Psoas muscle (tissue), 2 donors: ENCODE results near the gene LDLRAD3.

- PRO-cap, 2 experiments = peak in 2 of 2 experiments; most common plus-strand start chr11:34311499 (in 2); most common minus-strand start chr11:34311216 (in 1)
These were observed 46.7 kb downstream of the ABTB2 start for GRCh38 chr11:34310947-34311614.

DNA sequence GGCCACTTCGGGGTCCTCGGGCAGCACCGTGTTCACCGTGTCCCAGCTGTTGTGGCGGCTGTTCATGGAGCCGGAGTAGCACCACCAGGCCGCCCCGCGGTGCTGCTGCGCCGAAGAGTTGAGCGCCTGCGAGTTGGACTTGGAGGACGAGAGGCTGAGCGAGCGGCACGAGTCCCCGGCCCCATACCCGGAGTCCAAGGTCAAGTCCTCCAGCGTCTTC lies 562 bp downstream of the ABTB2 start:
- PRO-cap, 2 experiments = no peak in any of the 2 experiments

GRCh38 chr11:34642004-34643041 lies 21.4 kb downstream of the EHF start:
- PRO-cap, 2 experiments = no peak in any of the 2 experiments

GRCh38 chr11:34653641-34654332 lies 32.9 kb downstream of the EHF start:
- PRO-cap, 2 experiments = no peak in any of the 2 experiments

GRCh38 chr11:34692077-34692940 lies 71.4 kb downstream of the EHF start:
- PRO-cap, 2 experiments = no peak in any of the 2 experiments

- PRO-cap, 2 experiments = no peak in any of the 2 experiments
These were observed 91.7 kb downstream of the APIP start for GRCh38 chr11:34824543-34824877.

GRCh38 chr11:34915588-34915996 lies 587 bp downstream of the APIP start:
- PRO-cap, 2 experiments = peak in 1 of 2 experiments; most common plus-strand start chr11:34915749 (in 1)

- PRO-cap, 2 experiments = no peak in any of the 2 experiments
These were observed 280 bp downstream of the PDHX start for GRCh38 chr11:34916824-34916972.

DNA sequence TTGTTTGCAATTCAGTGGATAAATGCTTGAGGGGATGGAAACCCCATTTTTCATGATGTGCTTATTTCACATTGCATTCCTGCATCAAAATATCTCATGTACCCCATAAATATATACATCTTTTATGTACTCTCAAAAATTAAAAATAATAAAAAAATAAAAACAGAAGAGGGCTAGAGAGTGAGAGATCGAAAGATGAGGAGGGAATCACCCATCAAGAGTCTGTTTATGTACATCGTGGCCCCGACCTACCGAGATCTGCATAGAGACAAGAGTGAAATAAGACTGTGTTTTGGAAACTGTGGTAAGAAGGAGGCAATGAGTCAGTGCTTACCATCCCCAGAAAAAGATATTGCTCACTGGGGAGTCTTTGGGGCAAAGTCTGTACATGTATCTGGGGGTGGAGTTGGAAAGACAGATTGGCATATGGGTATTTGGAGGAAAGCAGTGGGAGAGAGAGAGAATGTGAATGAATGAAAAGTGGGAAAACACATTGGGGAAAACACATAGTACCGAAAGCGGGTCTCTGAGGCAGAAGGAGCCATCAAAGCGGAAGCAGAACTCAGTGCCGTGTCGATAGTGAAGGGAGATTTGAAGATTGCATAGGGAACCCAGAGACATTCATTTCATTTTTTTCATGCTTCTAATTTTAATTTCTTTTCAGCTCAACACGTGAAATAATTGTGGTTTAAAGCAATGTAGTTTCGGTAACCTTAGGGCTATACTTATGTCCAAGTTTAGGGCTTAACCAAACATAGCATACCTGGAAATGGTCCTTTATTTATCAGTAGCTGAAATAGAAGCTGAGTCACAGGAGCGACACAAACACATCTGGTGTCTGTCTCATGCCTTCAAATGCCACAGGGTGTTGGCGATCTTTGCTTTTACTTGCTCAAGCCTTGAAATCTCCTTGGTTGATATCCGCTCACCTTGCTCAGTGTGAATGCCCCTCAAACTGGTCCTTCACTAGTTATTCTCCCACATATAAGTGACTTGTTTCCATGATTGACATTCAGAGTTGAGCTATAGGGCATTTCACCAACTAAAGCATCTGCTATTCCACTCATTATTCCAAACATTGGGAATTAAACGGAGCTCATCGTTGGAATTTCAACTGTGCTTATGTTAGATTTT lies 98.6 kb upstream of the CD44 start:
- PRO-cap, 2 experiments = no peak in any of the 2 experiments

- PRO-cap, 2 experiments = no peak in any of the 2 experiments
These were observed 26.9 kb downstream of the CD44 start for GRCh38 chr11:35165684-35166558.

DNA sequence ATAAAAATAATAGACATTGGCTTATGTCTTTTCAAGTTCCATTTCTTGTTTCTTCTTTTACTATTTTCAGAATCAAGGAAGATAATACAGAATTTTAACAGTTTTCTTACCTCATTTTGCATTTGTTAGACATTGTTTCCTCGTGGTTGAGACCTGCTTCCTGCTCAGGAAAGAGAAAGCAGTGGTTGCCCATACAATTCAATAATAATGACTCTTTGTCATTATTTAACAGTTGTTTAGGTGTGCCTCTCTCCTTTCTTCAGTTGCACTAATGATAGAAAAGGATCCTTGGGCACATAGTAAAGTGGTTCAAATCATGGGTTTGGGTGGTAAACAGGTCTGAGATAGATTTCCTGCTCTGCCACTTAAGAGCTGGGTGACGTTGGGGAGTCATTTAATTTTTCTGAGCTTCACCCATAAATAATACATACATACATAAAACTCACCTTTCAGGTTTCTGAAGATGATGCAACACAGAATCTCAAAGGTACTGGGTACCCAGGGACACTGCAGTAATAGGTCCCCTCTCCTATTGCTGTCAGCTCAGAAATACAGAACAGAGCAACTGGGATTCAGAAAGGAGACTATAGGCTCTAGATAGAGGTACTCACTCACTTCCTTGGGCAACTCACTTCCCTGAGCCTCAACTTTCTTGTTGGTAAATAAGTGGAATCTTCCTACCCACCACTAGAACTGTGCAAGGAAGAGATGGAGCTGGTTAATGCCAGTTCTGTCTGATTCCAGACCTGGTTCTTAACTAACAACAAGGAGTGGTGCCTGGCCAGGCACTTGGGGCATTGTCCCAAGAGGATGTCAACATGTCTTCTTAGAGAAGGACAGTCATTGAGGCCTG lies 34.8 kb downstream of the CD44 start:
- PRO-cap, 2 experiments = no peak in any of the 2 experiments

DNA sequence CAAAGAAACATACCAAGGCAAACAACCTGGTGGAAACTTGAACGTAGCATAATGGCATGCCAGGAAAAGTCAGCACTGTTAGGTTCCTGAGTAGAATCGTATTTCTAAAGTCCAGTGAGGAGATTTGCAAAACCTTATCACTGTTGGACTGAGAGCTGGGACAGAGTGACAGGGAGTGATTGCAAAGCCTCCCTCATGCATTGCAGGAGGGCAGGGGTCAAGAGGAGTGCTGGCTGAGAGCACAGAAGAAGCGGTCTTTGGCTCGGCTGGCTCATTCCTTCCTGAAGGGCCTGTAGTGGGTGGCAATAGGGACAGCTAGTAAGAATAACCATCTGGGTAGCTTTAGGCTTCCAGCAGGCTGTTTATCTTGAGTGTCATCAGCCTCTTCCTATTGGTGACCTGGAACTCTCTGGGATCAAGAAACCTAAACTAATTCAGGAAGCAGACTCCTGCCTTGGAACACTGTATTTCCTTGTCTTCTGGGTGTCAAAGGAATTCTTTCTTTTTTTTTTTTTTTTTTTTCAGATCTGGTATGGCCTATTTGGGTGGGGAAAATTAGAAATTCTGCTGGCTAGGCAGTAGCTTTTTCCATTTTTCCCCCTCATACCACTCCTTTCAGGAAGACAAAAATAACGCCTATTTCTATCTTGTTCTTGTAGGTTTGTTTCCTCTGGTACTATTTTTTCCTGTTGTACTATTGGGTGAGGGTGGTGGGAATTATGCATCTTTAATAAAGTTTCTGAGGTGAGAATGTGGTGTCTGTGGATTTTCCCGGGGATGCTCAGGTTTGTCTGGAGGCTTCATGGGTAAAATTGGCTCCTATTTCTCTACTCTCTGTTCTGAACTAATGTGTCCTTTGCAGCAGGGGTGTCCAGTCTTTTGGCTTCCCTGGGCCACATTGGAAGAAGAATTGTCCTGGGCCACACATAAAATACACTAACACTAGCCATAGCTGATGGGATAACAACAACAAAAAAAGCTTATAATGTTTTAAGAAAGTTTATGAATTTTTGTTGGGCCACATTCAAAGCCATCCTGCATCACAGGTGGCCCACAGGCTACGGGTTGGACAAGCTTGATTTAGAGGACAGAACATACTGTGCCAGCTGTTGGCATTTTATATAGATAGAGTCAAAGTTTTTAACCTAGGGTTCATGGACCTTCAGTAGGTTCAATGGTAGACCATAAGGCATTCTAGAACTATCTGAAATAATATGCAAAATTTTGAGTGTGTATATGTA lies 53.7 kb downstream of the CD44 start:
- PRO-cap, 2 experiments = no peak in any of the 2 experiments

DNA sequence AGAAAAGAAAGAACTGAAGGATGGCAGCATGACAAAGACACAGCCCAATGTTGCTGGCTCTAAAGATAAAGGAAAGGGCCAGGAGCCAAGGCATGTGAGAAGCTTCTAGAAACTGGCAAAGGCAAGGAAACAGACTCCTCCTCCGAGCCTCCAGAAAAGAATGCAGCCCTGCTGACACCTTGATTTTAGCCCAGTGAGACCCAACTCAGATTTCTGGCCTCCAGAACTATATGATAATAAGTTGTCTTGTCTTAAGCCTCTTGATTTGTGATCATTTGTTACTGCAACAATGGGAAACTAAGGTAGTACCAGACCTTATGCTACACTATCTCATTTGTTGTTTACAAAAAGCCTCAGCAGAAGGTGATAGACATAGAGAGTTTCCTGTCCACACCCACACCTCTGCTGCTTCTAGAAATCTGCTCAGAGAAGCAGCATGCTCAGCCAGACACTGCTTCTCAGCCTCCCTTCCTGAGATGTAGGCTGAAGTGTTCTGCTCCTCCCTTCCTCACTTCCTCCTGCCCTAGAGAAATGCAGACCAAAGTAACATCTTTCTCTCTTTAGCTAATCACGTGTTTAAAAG lies 88.6 kb downstream of the SLC1A2 start:
- PRO-cap, 2 experiments = no peak in any of the 2 experiments

GRCh38 chr11:35812674-35813232 lies 131.1 kb upstream of the LDLRAD3 start:
- PRO-cap, 2 experiments = no peak in any of the 2 experiments

DNA sequence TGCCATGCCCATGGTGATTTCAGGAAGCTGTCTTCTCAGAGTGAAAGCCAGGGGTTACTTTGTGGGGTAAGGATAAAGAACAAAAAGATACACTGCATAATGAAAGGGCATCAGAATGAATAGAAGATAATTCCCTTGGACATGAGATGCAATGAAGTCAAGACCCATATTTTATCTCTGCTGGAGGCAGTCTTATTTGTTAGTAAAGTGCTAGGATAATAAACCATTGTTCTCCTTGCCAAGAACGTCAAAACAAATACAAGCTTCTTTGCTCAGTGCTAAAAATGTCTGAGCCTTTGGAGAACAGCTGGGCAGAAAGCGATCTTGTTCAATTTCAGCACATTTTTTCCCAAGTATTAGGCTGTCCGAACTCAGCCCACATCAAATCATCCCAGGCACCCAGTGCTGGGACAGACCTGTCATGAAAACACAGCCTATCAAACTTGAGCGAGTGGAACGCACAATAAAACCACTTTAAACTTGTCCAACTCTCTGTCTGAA lies 38.0 kb upstream of the LDLRAD3 start:
- PRO-cap, 2 experiments = no peak in any of the 2 experiments

DNA sequence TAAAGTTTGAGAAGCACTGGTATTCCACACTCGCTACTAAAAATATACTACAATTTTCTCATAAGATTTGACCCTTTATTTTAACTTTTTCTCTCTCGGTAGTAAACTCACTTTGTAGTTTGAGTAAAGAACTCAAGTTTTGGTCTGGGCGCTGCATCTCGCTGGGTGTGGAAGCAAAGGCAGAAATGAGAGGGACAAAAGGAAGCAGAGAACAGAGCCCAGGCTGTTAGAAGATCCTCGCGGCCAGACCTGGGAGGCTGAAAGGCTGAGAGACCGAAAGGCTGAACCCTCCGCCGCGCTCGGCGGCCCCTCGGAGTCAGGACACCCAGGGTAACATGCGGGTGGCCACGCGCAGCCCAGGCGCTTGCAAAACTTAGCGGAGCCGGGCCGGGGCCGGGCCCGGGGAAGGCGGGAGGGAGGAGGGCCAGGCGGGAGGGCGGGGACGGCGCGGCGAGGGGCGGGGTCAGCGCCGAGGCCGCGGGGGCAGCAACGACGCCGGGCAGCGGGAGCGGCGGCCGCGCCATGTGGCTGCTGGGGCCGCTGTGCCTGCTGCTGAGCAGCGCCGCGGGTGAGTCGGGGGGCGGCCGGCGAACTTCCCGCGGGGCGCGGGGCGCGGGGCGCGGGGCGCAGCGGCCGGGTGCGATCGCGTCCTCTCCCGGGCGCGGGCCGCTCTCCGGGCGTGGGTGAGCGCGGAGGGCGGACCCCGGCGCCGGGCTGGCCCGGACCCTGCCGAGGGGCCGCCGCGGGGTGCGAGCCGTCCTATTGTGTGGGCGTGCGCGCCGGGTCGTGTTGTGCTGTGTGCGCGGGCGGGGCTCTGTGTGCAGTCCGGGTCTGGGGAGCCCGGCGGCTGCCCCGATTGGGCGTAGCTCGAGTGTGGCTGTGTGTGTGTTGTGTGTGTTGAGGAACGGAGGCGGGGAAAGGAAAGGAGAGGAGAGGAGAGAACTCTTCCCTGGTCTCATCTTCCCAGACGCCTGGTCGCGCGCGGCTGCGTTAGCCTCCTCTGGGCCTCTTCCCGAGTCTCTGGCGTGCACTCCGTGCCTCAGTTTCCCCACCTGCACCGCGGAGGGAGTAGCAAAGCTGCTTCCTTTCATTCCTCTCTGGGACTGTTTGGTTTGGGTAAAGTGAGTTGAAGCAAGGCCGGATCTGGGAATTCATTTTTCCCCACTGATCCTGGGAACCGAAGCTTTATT lies at the start of gene LDLRAD3:
TSS of gene LDLRAD3 (plus strand) at position 486 of the 1,190 bp plus-strand sequence.
- PRO-cap, 2 experiments = peak in 2 of 2 experiments; most common plus-strand start position 489 of the sequence (in 2); most common minus-strand start position 317 of the sequence (in 2)

DNA sequence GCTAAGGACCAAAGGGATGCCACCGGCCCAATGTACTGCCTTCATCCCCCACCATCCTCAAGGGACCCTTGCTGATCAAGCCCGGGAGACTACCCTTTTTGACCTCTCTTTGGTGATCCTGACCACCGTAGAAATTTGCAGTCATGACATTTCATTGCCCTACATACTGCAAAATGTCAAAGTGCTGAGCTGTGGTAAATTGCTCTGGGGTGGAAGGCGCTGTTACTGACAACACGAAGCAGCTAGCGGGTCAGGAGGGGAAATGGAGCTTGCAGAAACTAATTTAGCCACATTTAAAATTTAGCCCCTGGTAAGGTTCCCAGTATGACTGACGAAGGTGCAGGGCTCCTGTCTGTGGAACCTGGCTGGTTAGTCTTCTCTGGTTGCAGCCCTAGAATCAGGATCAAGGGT lies 81.9 kb downstream of the PRR5L start:
- PRO-cap, 2 experiments = no peak in any of the 2 experiments

- PRO-cap, 2 experiments = no peak in any of the 2 experiments
These were observed 84.0 kb downstream of the PRR5L start for GRCh38 chr11:36380092-36380550.

DNA sequence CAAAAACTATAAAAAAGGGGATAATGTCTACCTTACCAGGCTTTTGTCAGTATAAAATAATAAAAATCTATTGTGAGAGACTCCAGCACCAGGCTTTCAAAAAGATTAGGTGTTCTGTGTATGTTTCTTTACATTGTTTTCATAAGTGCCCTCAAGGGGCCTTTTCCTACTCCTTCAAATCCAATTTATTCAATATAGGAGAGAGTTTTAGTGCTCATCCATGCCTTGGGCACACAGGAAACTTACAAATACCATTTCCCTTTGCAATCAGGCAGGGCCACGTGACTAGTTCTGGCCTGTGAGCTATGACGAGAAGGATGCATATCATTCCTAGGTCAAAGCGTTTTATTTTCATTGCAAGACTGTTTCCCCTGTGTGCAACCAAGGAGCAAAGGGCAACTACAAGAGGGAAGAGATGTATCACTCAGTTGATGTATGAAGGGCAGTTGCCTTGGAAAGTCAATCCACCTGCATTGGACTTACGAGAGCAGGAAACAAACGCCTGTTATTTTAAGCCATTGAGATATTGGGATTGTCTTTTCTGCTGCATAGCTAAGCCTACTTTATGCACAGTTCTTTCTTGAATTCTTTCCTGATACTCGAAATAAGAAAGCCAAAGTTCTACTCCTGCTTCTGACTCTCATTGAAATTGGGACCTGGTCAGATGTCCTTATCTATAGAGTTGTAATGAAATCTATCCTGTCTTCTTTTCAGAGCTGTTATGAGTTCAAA lies 2.0 kb upstream of the TRAF6 start:
- PRO-cap, 2 experiments = no peak in any of the 2 experiments

DNA sequence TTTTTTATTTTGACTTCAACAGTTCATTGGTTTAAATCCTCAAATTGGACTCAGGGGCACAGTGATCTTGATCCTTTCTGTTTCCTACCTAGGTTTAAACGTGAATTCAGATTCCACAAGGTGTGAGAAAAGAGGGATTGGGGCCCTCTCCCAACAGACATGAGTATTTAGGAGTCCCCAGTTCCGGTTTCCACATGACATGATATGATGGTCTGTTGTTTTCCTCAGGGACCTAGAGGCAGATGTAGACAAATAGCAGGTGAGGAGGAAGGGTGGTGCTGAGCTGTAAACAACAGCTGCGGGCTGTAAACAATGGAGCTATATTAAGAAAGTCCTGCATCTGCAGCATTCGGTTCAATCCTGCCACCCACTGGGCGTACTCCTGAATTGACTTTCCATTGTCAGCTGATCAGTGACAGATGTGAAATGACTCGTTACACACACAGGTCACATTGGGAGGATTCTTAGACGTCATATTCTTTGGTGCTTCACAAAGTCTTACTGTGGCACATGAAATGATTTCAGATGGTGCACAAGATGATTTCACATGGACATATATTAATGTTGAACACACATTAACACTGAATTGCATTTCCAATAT lies 26.9 kb upstream of the RAG1 start:
- PRO-cap, 2 experiments = no peak in any of the 2 experiments